GM06990 (cell line): ENCODE measurements around a stretch of chr17.

DNA sequence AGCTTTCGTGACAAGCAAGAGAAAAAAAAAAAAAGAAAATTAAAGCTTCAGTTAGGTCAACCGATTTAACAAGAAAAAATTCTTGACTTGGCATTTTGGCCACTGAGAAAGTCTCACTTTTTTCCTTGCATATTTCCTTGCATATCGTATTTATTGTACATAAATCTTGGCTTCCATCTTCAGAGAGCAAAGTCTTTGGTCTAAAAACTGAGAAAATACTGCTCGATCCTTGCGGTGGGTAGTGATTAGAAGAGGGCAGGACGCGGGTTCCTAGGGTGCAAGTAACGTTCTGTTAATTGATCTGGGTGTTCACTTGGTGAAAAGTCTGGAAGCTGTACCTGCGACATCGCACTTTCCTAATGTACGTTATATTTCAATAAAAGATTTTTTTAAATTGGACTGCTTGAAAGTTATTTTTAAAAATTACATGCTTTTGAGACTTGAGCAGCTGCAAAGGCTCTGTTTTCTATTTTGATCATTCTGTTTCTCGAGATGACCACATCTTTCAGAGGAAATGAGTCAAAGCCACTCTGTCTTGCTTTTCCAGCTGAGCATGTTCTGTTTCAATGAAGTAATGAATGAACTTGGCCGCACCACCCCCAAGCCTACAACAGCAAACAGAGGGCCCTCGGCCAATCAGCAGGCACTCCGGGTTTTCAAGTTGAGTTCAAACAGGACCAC, 660 bp upstream of the UBALD2 start:
- RRBS = no CpG with 5 or more reads among the region's 15 CpGs

- RRBS = no CpG with 5 or more reads among the region's 7 CpGs
These were observed 6.8 kb upstream of the QRICH2 start for GRCh38 chr17:76314803-76315351.

DNA sequence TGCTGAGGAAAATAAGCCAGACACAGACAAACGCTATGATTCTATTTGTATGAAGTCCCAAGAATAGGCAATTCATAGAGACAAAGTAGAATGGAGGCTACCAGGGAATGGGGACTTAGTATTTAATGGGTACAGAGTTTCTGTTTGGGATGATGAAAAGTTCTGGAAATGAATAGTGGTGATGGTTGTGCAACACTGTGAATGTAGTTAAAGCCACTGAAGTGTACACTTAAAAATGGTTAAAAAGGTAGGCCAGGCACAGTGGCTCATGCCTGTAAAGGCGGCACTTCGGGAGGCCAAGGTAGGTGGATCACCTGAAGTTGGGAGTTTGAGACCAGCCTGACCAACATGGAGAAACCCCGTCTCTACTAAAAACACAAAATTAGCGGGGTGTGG, 3.2 kb downstream of the PRPSAP1 start:
- RRBS = no CpG with 5 or more reads among the region's 5 CpGs

- RRBS = 1% methylated on average over 12 of the region's 38 CpGs
These were observed 831 bp downstream of the PRPSAP1 start for GRCh38 chr17:76352702-76353468.

- RRBS = no CpG with 5 or more reads among the region's 7 CpGs
These were observed 26.1 kb downstream of the UBE2O start for GRCh38 chr17:76426679-76427396.

GRCh38 chr17:76480623-76481060, 13.2 kb downstream of the AANAT start:
- RRBS = no CpG with 5 or more reads among the region's 15 CpGs

GRCh38 chr17:76524808-76525251, 12.7 kb downstream of the CYGB start:
- RRBS = no CpG with 5 or more reads among the region's 12 CpGs

- RRBS = 8% methylated on average over 5 of the region's 14 CpGs
These were observed 16.3 kb upstream of the ST6GALNAC1 start for GRCh38 chr17:76659752-76660405.

DNA sequence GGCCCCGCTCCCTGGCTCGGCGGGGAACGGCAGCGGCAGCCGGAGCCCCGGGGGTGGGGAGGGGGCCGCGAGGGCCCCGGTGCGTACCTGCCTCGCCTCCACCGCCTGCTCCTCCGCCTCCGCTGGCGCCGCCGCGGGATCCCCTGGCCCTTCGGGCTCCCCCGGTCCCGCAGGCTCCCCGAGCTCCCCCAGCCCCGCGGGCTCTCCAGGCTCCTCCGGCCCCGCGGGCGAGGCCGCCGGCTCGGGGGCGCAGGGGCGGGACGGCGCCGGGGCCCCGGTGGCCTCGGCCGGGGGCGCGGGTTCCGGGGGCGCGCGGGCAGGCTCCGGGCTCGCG, 280 bp downstream of the MXRA7 start:
- RRBS = 20% methylated on average over 4 of the region's 49 CpGs

DNA sequence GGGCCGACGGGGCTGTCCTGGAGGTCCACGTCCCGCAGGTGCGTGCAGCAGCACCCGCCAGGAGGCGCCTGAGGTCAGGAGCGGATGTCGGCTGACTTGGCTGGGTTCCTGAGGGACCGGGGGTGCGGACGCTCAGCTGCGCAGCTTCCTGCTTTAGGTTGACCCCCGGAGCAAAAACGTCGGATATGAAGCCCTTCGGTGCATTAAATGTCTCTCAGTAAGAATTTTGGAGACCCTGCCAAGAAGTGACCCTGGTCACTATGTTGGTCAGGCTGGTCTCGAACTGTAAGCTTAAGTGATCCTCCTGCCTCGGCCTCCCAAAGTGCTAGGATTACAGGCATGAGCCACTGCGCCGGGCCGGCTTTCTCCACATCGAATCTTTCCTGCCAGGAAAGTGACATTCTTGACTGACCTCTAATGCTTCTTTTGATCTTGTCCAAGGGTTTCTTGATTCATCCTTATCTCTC, 535 bp downstream of the METTL23 start:
- RRBS = 6% methylated on average over 8 of the region's 23 CpGs

DNA sequence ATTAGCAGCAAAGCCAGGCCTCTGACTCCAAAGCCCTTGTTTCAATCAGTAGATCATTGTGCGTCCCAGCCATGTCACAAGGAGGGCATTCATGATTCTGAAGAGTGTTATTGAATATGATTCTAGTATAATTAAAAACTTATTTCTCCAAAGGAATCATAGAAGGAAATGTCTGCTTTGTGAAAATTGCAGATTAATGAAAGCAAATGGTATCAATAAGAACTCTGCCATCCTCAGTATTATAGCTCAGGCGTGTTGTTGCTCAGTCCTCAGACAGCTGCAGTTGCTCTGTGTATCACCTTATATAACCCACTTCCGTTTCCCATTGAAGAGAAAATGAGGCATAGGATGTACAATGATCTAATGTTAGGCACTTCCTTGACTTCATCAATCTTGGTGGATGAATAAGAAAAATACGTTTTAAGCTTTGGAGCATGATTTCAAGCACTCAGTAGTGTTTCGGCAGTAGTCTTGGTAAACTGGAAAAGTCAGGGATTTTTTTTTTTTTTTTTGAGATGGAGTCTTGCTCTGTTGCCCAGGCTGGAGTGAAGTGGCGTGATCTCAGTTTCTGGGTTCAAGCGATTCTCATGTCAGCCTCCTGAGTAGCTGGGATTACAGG, 14.1 kb downstream of the MFSD11 start:
- RRBS = no CpG with 5 or more reads among the region's 7 CpGs

- RRBS = no CpG with 5 or more reads among the region's 9 CpGs
These were observed 53.5 kb downstream of the MFSD11 start for GRCh38 chr17:76791437-76791882.

GRCh38 chr17:77216207-77217194, 64.8 kb upstream of the SEPTIN9 start:
- RRBS = no CpG with 5 or more reads among the region's 16 CpGs

DNA sequence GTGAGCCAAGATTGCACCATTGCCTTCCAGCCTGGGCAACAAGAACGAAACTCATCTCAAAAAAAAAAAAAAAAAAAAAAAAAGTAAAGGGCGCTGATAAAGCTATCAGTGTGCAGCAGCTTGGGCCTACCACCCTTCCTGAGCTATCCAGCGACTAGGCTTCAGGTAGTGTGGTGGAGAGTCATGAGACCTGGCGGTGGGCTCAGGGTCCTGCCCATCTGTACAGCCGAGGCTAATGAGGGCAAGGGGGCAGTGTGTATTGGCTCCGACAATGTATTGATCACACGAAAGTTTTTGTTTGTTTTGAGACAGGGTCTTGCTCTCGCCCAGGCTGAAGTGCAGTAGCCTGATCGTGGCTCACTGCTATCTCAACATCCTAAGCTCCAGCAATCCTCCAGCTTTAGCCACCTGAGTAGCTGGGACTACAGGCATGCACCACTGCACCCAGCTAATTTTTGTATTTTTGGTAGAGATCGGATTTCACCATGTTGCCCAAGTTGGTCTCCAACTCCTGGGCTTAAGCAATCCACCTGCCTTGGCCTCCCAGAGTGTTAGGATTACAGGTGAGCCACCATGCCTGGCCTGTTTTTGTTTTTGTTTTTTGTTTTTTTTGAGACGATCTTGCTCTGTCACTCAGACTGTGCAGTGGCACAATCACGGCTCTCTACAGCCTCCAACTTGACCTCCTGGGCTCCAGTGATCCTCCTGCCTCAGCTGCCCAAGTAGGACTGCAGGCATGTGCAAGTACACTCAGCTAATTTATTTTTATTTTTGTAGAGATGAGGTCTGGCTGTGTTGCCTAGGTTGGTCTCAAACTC, 60.1 kb upstream of the SEPTIN9 start:
- RRBS = no CpG with 5 or more reads among the region's 12 CpGs

- RRBS = no CpG with 5 or more reads among the region's 27 CpGs
These were observed 53.9 kb upstream of the SEPTIN9 start for GRCh38 chr17:77227150-77228134.

DNA sequence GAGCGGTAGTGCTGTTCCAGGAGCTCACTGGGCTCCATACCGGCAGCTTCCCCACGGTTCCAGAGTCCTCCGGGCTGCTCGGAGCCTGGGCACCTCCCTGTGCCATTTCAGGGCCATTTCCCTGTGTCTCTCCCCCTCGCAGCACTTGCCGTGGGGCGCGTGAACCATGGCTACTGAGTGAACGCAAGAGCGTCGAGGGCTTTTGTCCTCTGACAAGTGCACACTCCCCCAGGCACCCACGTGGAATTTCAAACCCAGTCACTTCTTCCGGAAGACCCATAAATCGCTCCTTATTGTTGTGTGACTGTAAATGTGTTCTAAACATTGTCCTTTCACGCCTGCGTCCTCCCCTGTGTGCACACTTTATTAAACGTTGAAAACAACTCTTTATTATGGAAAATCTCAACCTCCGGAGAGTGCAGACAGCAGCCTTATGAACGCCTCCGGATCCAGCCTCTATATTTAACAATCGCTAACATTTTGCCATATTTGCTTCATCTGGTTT, 38.8 kb upstream of the SEPTIN9 start:
- RRBS = no CpG with 5 or more reads among the region's 22 CpGs

DNA sequence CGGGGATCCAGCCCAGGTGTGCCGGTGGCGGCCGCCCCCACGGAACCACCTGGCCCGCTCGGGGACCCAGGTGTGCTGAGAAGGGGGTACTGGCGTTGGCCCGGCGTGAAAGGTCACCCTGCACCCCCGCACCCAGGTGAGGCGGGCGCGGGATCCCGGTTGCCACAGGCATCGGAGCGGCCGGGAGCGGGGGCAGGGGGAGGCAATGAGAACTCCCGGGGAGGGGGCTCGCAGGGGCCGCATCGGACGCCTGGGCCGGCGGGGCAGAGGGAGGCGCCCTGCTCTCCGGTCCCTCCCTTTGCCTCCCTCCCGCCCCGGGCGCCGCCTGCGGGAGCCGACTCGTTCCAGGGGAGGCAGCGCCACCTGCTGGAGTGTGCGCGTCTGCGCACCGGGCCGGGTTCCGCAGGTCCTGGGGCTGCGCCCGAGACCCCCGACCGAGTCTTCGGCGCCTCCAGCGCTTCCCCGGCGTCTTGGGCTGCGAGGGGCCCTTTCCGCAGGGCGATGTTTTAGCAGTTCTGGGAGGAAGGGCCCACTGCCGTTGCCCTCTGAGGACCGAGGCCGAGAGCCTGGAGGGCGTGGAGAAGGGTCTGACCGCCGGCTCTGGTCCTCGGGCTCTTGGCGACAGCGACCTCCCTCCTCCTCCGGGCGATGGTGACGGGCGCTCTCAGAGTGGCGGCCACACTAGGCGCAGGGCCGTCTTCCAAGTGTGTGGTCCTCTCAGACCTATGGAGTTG, 34.3 kb upstream of the SEPTIN9 start:
- RRBS = 4% methylated on average over 40 of the region's 70 CpGs

GRCh38 chr17:77280837-77281382, 389 bp upstream of the SEPTIN9 start:
- RRBS = 3% methylated on average over 26 of the region's 70 CpGs

GRCh38 chr17:77296113-77296585, 14.8 kb downstream of the SEPTIN9 start:
- RRBS = no CpG with 5 or more reads among the region's 7 CpGs

DNA sequence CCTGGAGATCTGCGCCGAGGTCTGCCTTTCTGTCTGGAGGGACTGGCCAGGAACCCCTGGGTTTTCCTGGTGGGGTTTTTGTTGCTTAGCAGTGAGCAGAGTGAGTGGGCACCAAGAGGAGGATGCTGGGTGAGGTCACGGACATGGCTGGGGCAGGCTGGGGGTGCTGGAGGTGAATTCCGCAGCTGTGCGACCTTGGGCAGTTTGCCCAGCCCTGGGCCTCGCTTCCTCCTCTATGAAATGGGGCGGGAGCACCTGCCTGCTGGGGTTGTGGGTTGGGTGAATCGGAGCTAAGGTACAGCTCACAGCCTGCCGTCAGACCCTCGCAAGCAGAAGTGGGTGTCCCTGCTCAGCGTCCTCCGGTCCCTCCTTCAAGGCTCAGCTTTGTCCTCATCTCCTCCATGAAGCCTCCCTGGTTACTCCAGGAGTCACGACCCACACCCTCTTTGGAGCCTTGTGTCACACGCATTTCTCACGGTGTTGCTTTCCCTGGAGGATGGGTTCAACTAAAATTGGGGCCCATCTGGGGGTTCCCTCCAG, 23.9 kb downstream of the SEPTIN9 start:
- RRBS = no CpG with 5 or more reads among the region's 15 CpGs